SJSA1 (cell line): Measurements from ENCODE around the gene ABCB9.

GRCh38 chr12:121608664-121609022 is 27.8 kb upstream of the KDM2B start:
- RAMPAGE, long total RNA: no peak

DNA sequence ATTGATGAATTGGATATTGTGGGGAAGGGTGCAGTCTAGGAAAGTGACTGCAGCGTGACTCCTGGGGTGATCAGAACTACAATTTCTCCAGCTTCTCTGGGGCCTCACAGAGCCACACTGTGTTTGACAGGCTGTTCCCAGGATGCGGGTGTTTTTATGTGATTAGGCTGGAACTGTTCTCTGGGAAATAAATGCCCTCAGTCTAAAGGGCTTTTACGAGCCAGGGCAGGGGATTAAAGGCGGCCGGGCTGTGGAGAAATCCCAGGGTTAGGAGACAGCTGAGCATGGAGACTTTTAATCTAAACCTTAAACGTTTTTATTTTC is 29.3 kb upstream of the KDM2B start:
- RAMPAGE, long total RNA: no peak

DNA sequence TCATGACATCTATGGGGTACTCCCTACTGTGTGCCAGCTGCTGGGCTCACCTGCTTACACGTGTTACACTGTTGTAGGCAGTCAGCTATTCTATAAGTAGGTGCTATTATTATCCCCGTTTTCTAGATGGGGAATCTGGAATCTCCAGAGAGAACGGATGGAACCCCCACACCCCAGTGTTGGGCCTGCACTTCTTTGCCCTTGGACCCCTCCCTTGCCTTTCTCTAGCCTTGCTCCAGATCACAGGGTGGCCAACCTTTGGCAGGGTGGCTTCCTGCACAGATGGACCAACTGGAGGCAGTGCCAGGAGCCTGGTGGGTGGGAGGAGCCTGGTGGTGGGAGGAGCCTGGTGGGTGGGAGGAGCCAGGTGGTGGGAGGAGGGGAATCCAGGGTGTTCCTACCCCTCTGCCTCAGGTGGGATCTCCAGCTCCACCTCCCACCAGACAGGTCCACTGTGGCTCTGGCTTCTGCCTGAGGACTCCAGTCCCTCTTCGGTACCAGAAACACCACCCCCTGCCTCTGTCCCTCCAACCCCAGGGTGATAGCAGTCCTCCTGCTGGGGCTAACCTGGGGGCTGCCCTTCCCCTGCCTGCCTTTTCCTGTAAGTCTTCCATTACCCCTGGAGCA is 30.5 kb upstream of the KDM2B start:
- RAMPAGE, long total RNA: no peak

DNA sequence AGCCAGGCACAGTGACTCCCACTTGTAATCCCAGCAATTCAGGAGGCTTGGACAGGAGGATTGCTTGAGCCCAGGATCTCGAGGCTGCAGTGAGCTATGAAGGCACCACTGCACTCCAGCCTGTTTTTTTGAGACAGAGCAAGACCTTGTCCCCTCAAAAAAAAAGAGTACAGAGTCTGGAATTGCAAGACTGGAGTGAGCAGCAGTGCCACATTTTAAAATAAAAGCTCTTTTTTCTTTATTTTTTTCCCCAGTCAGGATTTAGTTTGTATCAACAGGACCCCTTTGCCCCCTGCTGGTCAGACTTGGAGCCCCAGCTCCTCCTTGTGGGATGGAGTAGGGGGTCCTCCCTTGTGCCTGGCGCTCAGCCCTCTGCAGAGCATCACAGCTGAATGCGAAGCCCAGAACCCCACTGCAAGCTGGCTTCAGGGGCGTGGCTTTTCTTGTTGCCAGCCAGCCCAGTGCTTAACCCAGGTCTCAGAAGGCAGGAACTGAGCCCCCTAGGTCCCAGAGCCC is 829 bp downstream of the MORN3 start:
- RAMPAGE, long total RNA: no peak

GRCh38 chr12:121748154-121749326 is 36.0 kb downstream of the TMEM120B start:
- RAMPAGE, long total RNA: no peak

DNA sequence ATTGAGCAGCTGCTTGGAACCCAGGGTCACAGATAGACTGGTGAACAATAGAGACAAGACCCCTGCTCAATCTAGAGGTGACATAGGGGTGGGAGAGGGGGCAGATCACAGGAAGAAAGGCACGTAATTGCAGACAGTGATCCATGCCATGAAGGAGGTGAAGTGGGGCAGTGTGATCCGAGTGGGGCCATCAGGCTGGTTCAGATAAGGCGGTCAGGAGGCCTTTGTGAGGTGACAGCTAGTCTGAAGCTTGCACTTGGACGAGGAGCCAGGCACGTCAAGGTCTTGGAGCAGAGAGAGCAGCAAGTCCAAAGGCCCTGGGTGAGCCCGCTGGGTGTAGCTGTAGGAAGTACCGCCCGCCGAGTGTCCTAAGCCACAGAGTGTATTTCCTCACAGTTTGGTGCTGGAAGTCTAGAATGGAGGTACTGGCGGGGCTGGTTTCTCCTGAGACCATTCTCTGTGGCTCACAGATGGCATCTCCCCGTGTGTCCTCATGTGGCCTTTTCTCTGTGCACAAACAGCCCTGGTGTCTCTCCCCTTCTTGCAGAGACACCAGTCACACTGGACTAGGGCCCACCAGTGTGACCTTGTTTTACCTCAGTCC is 23.6 kb downstream of the RHOF start:
- RAMPAGE, long total RNA: no peak

DNA sequence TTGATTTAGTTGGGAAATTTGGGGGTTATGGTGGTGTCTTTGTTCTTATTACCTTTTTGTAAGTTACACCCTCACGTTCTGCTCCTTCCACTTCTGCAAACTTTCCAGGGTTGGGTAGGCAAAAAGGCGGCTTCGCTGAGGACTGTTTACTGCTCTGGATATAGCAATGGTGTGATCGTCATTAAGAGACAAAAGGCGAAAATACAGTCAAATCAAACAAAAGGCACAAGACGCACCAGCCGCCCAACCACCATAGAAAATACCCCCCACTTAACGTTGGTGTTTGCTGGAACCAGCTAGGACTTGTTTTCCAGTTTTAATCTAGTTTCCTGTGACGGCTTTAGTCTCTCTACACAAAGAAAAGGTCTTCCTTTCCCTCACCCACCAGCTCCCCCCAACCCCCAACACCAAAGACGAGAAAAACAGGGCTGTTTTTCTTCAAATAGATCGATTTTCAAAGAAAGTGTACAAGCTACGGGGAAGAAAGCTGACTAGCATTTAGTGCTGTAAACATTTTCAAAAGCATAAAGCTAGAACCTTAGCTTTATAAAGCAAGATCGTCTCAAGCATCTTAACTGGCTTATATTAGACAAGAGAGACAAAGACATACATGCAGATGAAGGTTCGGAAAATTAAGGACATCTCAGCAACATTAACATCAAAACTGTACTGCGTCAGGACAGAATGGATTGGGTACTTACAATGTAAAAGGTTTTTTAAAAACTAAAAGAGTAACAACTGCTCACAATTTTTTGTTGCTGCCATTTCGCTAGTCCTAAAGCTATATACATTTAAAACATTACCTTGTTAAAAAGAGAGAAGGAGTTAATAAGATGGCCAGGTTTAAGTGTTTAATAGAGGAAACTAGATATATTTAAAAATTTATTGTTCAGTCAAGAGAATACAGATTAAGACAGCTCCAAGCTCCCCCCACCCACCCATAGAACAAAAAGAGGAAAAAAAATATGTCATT is 1.9 kb upstream of the SETD1B start:
- RAMPAGE, long total RNA: no peak

- RAMPAGE, long total RNA: no peak
Measured at GRCh38 chr12:121810255-121810835, 6.5 kb downstream of the SETD1B start.

DNA sequence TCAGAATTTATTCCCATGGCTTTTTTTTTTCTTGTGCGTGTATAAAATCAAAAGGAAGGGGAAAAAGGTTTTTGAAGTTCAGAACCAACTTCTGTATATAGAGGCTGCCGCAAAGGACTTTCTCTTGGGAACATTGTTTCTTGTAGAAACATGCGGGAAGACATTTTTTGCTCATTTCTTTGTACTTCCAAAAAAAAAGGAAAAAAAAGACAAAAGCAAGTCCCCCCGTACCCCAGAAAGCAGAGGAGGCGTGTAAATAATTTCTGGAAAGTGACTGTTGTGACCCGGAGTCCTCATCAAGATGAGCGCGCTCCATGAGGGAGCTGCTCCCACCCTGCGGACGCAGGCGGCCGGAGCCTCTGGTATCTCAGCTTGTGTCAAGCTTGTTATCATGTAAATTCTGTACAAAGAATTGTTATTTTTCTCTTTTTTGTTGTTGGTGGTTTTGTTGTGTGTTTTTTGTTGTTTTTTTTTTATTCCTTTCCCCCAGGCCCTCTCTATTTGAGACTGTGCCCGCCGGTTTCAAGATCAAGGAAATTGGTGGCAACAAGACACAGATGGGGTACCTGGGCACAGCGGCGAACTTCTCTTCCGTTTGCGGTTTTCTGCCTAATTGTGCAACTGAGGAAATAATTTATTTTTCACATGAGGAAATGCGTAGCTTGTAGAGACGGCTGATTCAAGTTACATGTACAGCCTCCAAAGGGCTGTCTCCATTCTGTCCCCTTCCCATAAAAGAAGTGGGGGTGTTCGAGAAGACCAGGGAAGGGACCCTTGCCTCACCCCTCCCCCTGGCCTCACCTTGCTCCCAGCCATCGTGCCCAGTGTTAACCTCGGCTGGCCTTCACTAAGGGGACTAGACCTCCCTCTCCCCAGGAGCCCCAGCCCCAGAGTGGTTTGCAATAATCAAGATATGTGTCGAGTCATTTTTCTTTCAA is 27.0 kb downstream of the HPD start:
- RAMPAGE, long total RNA: no peak

DNA sequence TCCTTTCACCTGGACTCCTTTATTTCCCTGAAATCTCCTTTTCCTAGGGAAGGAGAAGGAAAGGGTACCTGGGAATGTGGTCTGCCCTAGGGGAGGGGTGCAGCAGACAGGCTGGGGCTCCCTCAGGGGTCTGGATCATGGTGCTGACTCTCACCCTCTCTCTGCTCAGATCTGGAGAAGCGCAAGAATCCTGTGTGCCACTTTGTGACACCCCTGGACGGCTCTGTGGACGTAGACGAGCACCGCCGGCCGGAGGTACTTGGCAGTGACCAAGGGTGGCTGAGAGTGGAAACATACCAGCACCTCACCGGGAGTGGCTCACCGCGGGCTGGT is 46.3 kb downstream of the IL31 start:
- RAMPAGE, long total RNA: no peak

DNA sequence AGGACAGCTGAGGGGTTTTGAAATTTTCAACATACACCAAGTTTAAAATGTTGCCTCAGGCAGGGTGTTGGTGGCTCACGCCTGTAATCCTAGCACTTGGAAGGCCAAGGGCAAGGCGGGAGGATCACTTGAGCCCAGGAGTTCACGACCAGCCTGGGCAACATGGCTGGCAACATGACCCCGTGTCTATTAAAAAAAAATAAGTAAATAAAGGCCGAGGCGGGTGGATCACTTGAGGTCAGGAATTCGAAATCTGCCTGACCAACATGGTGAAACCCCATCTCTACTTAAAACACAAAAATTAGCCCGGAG is 1.1 kb downstream of the DIABLO start:
- RAMPAGE, long total RNA: no peak

- RAMPAGE, long total RNA: no peak
Measured at GRCh38 chr12:122412821-122413247, 9.6 kb downstream of the CLIP1 start.

DNA sequence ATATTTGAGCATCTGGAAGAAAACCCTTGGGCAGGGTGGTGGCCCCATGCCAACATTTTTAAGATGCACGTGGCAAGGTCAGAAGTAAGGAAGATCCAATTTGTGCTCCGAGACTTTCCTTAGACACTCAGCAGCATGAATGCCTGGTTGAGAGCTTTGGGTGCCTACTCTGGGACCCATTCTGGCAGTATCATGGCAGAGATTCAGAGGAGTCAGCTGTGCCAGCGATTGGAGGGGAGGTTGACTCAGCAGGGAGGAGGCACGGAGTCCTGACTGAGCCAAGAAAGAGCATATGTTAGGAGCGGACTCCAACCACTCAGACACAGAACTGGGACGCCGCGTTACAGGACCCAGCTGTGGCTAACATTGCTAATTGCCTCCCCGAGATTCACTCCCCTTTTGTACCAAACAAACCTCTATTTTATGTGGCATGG is 15.0 kb upstream of the CLIP1 start:
- RAMPAGE, long total RNA: no peak

GRCh38 chr12:122867425-122868570 is 28.1 kb downstream of the VPS37B start:
- RAMPAGE, long total RNA: no peak

DNA sequence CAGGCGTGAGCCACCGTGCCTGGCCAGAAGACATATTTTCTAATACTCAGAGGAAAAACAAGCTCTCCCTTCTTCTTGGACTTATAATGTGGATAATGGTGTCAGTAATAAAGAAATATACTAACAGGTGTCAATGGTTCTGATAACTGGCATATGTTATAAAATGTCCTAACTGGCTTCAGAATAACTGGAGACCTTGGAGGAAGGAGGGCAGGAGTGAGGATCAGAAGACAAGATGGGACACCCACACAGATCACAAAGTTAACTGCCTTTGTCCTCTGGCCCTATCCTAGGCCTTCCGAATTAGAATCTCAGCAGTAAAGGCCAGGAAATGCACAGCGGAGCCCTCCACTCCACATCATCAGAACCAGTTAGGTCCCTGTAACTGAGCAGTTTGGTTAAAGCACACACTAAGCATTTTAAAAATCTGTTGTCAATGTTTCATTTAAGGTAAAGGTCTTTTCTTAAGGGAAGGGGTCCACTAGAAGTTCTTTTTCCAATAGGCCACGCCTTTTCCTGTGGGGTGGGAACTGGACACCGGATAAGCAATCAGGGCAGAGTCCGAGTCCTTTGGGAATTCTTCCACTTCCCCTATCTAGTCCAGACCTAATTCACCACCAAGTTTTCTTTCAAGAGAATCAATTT is 12.0 kb downstream of the VPS37B start:
- RAMPAGE, long total RNA: no peak

DNA sequence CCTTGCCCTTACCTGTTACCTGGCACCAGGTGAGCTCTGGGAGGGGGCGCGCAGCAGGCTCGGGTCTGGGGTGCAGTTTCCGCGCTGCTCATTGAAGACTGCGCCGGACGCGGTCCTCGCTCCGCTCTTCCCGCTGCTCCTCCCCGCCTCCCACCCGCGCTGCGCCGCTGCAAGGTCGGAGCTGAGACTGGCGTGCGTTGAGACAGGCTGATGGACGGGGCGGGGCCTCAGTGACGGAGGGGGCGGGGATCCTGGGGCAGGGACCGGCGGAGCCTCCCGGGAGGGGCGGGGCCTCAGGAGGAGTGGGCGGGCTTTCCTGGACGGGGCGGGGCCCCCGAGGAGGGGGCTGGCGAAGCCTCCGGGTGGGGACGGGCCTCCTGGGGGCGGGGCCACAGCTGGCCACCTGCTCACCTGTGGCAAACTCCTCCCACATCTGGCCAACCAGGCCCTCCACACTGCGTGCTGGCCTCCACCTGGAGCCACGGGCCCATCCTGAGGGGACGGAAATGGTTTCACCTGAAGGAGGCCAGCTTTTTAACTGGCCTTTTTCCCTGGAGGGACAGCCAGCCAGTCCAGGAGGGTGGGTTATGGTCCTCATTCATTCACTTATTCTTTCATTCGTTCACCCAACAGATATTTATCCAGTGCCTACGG is at the start of gene ABCB9:
TSS of gene ABCB9 (minus strand) at position 189 of the 654 bp plus-strand sequence.
- RAMPAGE, long total RNA: no peak

DNA sequence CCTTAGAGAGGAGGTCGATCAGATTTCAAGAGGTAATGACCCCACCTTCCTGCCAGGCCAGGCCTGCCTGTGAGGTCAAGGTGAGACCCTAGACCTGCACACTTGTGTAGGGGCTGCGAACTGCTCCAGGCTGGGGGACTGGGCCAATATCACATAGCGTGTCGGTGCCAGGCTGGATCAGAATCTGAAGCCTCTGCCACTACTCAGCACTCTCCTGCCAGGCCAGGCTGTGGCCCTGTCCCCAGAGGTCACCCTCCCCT is 17.7 kb downstream of the ARL6IP4 start:
- RAMPAGE, long total RNA: no peak

DNA sequence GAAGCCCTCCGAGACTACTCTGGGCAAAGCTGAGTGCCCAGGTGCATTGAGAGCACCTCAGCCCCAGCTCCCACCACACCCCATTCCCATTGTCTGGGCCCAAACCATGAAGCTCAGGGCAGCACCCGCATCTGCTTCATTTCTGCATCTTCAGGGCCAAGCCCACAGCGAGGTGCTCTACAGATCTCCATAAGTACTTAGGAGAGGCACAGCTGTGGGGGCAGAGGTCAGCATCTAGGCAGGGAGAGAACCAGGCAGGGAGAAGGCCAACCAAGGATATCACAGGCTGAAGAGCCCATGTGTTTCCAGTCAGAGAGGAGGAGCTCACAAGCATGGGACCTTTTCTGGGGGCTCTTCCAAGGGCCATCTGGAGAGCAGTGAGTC is 78.4 kb downstream of the ARL6IP4 start:
- RAMPAGE, long total RNA: no peak

- RAMPAGE, long total RNA: no peak
Measured at GRCh38 chr12:123067602-123068170, 83.2 kb downstream of the PITPNM2 start.

DNA sequence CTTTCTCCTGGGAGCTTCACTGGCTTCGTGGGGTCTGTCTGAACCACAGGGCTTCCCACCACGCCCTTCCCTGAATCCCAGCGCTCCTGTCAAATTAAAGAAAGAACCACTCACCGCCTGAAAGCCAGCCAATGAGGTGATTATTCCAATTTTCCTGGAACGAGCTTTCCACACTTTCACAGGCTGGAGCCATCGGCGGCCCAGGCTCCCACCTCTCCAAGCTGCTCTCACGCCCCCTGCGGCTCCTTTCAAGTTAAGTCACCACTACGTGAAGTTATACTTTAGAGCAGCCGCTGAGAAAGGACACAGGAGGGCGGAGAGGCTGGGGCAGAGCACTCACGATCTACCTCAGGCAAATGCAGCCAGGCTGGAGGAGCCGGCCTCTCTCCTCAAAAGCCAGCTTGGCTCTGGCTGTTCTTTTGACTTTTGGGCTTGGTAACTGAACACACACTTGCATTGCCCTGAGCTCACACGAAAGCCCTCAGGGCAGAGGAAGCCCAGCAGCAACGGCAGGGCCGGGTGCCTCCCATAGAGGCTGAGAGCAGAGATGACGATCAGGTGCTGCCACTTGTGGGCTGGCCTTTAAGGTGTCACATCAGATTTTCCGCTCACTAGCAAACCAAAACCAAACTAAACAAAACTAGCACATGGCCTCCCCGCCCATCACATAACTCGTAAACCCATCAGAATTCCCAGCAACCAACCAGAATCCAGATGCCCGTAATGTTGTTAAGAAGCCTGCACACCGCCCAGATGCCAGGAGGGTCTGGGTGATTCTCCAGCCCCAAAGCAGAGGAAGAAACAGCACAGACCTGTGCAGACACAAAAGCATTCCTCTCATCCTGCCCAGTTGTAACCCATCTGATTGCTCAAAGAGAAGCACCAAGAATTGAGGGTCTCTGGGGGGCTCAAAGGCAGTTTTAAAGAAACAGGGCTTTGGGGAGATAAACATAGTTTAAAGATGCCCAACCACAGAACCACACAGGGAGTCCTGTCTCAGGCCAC is 75.1 kb downstream of the PITPNM2 start:
- RAMPAGE, long total RNA: no peak